Metastatic Liver Carcinoma in the Adrenal Gland (tissue), 2 donors: ENCODE measurements around a stretch of chr11.

- PRO-cap, 2 experiments: no peak in any of the 2 experiments
Observed at GRCh38 chr11:67056250-67056659, 392 bp upstream of the RHOD start.

- PRO-cap, 2 experiments: peak in 1 of 2 experiments; most common plus-strand start chr11:67117777 (in 1)
Observed at GRCh38 chr11:67117535-67118065, 1.5 kb upstream of the KDM2A start.

DNA sequence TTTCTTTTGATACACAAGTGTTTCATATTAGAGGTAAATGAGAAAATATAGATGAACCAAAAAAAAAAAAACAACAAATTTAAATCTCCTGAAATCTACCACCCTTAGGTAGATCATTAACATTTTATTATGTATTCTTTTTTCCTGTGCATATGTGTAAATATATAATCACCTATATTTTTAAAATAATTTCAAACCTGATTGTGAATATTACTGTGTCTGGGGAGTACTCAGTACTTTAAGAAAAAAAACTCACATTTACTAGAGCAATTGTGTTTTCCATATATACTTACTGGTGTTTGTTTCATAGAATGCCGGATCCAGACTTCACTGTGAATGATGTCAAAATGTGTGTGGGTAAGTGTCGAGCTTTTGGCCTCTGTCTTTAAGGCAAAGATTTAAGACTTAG lies 62.5 kb downstream of the KDM2A start:
- PRO-cap, 2 experiments: no peak in any of the 2 experiments

GRCh38 chr11:67280932-67282007 lies 7.8 kb upstream of the ANKRD13D start:
- PRO-cap, 2 experiments: no peak in any of the 2 experiments

GRCh38 chr11:67371126-67372290 lies 1.9 kb downstream of the CLCF1 start:
- PRO-cap, 2 experiments: no peak in any of the 2 experiments

GRCh38 chr11:67397668-67398281 lies 3.9 kb downstream of the PPP1CA start:
- PRO-cap, 2 experiments: no peak in any of the 2 experiments

DNA sequence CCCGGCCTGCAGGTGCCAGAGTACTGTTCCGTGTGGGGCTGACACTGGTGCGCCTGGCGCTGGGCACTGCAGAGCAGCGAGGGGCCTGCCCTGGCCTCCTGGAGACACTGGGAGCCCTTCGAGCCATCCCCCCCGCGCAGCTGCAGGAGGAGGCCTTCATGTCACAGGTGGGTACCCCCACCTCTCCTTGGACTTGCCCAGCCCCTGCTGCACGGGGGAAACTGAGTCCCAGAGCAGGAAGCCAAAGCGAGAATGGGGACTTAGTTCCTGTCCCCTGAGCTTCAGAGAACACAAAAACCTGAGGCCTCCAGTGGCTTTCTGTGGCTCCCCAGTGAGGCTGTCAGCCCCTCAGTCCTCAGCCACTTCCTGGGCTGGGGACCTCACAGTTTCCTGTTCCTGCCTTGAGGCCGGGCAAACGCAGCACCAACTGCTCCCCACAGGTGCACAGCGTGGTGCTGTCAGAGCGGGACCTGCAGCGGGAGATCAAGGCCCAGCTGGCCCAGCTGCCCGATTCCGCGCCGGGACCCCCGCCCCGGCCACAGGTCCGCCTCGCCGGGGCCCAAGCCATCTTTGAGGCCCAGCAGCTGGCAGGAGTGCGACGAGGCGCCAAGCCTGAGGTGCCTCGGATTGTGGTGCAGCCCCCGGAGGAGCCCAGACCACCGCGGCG lies 5.2 kb downstream of the TBC1D10C start:
- PRO-cap, 2 experiments: no peak in any of the 2 experiments

DNA sequence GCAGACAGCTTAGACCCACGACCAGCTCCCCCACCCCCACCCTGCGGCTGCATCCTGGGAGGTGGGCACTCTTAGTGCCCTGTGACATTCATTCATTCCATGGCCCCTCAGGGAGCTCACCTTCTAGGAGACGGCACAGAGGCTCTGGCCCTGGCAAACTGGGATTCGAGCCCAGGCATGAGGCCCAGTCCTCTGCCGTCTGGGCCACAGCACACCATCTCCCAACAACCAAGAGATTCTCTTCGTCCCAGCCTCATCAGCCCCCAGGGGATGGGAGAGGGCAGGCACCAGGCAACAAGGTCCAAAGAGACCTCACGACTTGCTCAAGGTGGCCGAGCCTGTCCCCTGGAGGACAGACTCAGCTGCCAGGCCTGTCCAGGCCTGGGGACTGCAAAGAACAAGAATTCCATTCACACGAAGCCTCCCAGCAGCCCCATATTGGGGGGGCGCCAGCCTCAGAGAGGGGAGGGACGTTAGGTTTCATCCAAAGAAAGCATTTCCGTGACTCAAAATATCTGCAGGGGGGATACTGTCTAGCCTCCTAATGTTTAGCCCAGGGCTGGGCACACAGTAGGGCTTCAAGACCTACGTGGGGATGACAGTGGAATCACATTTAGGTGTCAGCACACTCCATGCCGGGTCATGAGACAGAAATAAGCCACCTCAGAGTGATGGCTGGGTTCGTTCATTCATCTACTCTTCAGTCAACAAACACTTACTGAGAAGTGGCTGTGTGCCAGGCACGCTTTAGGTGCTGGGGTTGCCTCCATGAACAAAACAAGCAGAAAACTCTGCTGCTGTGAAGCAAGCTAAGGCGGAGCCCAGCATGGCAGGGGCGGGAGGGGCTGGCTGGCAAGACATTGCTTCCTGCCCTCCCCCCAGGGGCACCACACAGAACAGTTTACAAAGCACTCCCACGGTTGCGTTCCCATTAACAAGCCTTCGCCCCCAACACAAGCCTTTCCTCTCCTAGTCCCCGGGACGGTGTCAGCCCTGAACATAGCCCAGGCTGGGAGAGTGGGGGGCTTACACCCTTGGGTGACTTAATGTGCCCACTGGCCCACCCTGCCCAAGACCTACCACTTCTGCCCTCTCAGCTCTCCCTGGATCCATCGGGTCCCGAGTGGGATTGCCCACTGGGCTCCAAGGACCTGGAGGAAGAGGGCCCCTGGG lies 1.2 kb downstream of the CARNS1 start:
- PRO-cap, 2 experiments: no peak in any of the 2 experiments

GRCh38 chr11:67441827-67442736 lies 1.2 kb downstream of the CORO1B start:
- PRO-cap, 2 experiments: no peak in any of the 2 experiments

DNA sequence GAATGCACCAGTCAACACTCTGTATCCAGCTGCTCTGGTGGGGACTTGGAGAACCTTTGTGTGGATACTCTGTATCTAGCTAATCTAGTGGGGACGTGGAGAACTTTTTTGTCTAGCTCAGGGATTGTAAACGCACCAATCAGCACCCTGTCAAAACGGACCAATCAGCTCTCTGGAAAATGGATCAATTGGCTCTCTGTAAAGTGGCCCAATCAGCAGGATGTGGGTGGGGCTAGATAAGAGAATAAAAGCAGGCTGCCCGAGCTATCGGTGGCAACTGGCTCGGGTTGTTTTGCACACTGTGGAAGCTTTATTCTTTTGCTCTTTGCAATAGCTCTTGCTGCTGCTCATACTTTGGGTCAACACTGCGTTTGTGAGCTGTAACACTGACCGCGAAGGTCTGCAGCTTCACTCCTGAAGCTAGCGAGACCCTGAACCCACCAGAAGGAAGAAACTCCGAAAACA lies 6.1 kb upstream of the AIP start:
- PRO-cap, 2 experiments: no peak in any of the 2 experiments

DNA sequence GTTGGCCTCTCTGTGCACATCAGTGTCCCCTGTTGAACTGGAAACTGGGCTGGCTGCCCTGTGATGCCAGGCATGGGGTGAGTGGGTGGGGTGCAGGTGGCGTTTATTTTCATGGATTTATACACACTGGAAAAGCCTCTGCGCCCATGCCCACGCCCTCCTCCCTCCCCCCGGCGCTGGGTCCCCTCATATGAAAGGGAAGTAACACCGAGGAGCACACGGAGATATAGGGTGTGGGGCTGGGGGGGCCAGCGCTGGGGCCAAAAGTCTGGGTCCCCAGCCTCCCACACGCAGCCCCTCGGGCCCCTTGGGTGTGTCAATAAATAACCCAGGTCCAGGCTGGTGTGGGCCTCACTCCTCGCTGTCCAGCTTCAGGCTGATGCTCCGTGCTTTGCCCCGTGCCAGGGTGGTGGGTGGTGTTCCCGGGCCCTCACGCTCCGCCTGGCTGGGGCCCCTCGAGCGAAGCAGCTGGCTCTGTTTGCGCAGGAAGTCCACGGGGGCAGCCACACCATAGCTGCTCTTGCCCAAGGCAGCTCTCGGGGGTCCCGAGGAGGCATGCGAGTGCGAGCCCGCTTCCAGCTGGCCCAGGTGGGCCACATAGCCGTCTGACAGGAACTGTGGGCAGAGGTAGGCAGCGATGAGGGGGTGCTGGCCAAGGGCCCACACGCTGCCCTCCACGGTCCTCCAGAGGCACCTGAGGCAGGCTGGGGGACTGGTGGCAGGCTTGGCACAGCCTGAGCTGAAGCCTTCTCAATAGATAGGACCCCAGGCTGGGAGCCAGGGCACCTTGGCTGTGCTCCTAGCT lies 9.1 kb downstream of the AIP start:
- PRO-cap, 2 experiments: no peak in any of the 2 experiments

GRCh38 chr11:67529962-67530297 lies 6.7 kb upstream of the CABP2 start:
- PRO-cap, 2 experiments: no peak in any of the 2 experiments

DNA sequence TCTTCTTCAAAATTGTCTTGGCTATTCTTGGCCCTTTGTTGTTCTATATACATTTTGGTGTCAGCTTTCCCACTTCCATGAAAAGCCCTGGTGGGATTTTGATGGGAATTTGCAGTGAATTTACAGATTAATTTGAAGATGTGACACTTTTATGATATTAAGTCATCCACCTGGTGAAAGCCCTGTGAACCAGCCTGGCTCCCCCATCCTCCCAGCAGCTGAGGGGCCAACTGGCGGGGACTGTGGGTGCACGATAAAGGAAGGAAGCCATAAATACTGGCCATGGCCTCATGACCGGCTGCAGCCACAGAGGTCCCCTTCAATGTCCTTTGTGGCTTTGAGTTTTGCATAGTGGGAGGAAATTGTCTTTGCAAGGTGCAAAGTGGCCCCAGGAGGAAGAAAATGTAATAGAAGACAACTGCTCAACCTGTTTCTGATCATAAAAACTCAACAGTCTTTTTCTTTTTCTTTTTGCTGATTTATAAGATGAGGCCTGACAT lies 6.4 kb upstream of the NDUFV1 start:
- PRO-cap, 2 experiments: no peak in any of the 2 experiments

GRCh38 chr11:67627707-67628148 lies 2.0 kb downstream of the NUDT8 start:
- PRO-cap, 2 experiments: no peak in any of the 2 experiments

DNA sequence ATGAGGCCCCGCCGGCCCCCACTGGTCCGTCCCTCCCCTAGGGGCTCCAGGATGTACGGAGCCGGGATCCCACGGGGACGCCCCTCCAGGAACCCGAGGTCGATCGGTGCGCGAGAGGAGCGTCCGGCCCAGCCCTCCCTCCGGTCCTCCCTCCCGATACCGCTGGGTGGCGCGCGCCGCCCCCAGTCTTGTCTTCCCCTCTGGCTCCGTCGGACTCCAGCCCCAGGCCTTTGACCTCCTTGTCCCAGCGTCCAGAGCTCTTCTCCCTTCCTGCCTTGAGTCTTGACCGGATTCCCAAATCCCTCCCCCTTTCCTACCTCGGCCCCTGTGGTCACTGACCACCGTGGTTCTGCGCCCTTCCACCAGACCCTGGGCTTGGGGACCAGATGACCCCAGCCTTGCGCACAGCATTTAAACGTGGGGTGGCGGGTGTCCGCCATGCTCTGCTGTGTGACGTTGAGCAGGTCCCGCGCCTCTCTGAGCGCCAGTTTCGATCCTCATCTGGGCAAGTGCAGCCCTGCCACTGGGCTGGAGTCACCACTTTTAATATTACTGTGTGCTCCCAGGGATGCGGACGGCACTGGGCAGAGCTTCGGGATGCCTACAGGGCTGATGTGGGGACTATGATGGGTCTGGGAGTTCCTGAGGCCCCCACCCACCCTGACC lies 1.0 kb upstream of the NUDT8 start:
- PRO-cap, 2 experiments: no peak in any of the 2 experiments

DNA sequence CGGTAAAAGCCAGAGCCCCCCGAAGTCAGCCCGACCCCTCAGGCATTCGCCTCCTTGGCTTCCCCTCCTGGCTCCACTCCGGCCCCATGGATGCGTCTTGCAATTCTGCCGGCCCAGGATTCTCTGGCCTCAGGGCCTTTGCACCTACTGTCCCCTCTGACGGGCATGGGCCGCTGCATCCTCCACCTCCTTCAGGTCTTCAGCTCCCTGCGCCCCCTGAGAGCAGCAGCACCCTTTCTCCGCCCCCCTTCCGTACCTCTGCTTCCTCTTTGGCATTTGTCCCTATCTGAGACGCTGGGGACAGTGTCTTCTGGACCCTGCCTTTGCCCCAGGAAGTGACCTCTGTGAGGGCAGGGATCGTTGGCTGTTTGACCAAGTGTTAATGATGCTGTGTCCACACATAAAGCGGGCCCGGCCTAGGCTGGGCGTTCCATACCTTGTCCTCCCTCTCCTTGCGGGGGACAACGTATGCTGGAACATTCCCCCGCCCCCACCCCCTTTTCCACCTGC lies 3.8 kb upstream of the NUDT8 start:
- PRO-cap, 2 experiments: peak in 2 of 2 experiments; most common minus-strand start position 75 of the sequence (in 2)

DNA sequence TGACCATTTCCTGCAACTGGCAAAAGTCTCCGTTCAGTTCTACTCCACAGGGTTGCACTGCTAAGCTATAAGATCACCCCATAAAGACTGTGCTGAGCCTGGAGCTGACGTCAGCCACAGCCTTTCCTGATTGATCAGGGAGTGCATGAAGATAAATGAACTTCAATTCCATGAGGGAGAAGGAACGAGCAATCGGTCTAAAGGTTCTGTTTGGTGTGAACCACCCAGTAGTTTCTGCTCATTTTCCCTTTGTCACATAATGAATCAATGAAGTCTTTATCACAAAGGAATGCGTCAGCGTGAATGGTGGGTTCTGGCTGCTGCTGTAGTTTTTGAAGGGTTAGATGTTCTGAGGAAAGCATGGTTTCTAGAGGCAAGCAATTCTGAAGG lies 2.0 kb upstream of the ACY3 start:
- PRO-cap, 2 experiments: no peak in any of the 2 experiments

DNA sequence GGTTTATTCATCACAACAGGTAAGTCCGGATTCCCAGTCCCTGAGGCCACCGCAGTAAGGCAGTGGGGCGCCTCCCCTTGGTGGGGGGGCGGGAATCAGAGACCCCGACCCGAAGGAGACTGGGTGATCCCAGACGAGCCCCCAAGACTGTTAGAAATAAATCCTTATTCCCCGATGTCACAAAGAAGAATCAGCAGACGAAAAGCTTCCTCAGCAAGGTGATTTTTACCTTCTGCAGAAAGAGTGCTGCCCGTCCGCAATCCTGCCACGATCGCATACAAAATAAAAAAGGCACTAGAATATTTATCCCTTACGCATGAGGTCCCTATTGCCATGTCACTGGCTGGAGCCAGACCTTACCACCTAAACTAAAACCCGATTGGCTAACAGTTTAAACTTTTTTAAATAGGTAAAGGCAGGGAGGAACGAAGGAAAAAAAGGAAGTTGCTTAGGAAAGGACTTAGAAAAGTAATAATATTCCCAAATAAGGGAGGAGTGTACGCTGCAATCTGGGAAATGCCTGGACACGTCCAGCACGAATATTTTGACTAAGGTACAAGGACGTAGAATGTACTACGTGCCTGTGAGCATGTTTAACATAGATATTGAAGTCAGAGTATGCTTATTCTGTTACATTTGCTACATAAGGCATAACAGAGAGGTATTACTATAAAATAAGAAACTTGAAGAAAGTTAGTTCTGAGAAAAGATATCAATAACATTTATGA lies 21.2 kb upstream of the ALDH3B2 start:
- PRO-cap, 2 experiments: no peak in any of the 2 experiments

GRCh38 chr11:67843196-67843511 lies 160.7 kb downstream of the UNC93B1 start:
- PRO-cap, 2 experiments: no peak in any of the 2 experiments

DNA sequence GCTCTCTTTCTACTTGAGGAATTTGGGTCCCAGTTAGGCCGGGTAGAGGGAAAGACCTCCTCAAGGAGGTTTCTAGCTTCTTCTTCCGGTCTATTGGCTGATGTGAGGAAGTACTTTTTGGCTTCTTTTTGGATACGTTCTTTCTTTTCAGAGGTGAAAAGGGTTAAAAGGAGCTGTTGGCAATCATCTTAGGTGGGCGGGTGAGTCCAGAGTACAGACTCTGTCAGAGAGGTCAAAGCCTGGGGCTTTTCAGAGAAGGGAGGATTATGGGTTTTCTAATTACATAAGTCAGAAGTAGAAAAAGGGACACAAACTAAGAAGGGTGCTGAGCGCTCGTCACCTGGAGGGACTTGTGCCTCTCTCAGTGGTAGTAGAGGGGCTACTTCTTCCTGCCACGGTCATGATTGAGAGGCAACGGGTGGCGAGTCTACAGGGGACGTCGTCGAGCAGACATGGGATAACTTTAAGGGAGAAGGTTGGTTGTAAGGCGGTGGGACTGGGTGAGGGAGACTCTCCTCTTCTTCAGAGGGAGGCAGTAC lies 117.6 kb downstream of the UNC93B1 start:
- PRO-cap, 2 experiments: no peak in any of the 2 experiments